ENCODE data around the genes TSHZ3 and SLC7A10.

GRCh38 chr19:31348251-31349092, 764 bp downstream of the TSHZ3 start:
- PRO-cap, 2 experiments, result no peak in any of the 2 experiments

- PRO-cap, 2 experiments, result peak in 2 of 2 experiments; most common plus-strand start chr19:31349736 (in 2); most common minus-strand start chr19:31349422 (in 2)
These were observed at the start of gene TSHZ3 for GRCh38 chr19:31349093-31349921. Gene TSHZ3, minus strand, starts transcription at chr19:31349436.

- PRO-cap, 2 experiments, result no peak in any of the 2 experiments
These were observed 2.6 kb upstream of the TSHZ3 start for GRCh38 chr19:31351573-31352496.

- PRO-cap, 2 experiments, result no peak in any of the 2 experiments
These were observed 29.0 kb upstream of the TSHZ3 start for GRCh38 chr19:31378272-31378687.

- PRO-cap, 2 experiments, result no peak in any of the 2 experiments
These were observed 489.1 kb upstream of the TSHZ3 start for GRCh38 chr19:31838207-31838785.

DNA sequence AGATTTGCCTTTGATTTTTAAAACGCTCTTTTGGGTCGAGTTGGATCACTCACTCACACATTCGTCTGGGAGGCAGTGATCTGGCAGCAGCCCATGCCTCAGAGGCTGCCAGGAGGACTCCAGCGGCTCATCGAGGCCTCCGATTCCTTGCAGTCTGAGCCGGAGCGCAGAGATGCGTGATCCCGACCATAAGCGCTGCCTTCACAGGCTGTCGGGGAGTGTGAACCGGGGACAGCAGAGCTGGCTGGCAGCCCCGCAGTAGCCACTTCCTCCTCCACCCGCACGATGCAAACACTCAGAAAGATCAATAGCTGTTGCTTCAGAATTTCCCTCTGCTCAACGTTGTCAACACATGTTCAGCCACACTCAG, 35.5 kb upstream of the ZNF507 start:
- PRO-cap, 2 experiments, result no peak in any of the 2 experiments

GRCh38 chr19:32403954-32404782, 1.4 kb upstream of the DPY19L3 start:
- PRO-cap, 2 experiments, result no peak in any of the 2 experiments

GRCh38 chr19:32666054-32666432, 8.9 kb downstream of the ANKRD27 start:
- PRO-cap, 2 experiments, result peak in 2 of 2 experiments; most common plus-strand start chr19:32666298 (in 2); most common minus-strand start chr19:32666147 (in 1)

- PRO-cap, 2 experiments, result no peak in any of the 2 experiments
These were observed 12.4 kb downstream of the RHPN2 start for GRCh38 chr19:33052107-33052787.

DNA sequence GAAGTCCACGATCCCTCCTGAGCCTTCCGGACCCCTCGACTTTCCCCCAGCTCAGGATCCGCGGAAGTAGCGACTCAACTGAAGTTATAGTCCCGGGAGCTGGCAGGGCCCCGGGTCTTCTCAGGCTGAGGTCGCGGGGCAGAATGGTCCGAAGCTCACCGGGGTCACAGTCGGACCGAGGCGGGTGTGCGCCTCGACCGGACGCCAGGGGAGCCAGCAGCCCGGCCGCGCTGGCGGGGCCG, 17.7 kb upstream of the LRP3 start:
- PRO-cap, 2 experiments, result no peak in any of the 2 experiments

- PRO-cap, 2 experiments, result no peak in any of the 2 experiments
These were observed at the start of gene SLC7A10 for GRCh38 chr19:33225713-33226077. Gene SLC7A10, minus strand, starts transcription at chr19:33225850.

DNA sequence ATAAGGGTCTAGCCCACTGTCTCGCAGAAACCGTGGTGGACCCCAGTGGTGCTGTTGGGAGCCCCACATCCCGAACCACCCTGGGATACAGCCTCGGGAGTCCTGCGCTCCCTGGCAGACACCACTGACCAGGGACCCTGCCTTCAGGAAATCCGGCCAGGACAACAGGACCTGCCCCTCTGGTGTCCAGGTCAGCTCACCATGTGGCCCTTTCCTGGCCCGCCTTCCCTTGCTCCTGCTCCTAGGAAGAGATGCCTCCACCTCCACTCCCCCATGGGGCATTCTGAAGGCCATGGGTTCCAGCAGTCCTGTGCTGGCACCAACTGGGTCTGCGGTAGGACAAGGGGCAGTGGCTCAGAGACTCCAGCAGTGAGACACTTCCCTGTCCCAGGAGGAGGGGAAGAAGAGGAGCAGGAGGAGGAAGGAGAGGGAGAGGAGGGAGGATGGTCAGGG, 22.5 kb upstream of the SLC7A10 start:
- PRO-cap, 2 experiments, result no peak in any of the 2 experiments

DNA sequence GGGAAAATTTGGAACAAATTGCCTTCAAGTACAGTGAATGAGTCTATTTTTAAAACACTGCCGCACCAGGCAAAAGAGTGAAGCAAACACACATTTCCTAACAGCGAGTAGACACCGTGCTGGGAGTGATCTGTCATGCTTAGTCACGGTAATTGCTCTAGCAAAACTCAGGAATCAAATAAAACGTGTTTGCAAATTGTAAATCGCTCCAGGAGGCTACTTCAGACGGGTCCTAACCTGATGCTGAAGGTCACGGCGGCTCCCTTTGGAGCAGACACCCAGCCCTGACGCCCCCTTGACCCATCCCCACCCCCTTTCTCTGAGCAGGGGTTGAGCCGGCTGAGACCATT, 9.0 kb downstream of the CEBPA start:
- PRO-cap, 2 experiments, result no peak in any of the 2 experiments

- PRO-cap, 2 experiments, result no peak in any of the 2 experiments
These were observed 6.2 kb downstream of the CEBPA start for GRCh38 chr19:33296085-33296579.

DNA sequence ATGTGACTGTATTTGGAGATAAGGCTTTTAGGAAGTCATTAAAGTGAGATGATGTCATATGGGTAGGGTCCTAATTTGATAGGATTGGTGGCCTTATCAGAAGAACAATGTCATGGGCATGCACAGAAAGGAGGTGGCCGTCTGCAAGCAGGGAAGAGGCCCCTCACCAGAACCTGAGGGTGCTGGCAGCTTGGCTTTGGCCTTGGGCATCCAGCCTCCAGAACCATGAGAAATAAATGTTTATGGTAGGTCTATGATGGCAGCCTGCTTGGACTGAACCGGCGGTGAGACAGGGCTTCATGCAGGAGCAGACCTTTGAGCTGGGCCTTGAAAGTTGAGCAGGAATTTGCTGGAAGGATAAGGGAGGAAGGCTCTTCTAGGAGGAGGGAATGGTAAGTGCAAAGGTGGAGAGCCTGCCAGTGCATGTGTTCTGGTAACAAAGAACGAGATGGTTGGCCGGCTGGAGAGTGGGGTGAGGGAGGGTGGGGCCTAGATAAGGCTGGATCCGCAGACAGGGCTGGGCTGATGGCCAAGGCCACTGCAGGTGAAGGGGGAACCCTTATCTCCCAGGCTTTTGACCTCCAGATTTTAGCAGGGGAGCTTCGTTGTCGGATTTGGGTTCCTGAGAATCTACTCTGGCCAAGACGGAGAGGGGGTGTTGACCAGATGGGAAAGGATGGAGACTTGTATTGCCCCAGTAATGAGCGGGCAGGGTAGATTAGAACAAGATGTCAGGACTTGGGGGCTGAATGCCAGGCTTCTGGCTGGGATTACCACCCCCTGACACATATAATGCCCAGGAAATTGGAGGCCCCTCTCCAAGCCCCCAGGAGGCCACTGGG, 2.9 kb upstream of the CEBPA start:
- PRO-cap, 2 experiments, result no peak in any of the 2 experiments

- PRO-cap, 2 experiments, result no peak in any of the 2 experiments
These were observed 16.4 kb downstream of the CEBPG start for GRCh38 chr19:33389804-33390498.

GRCh38 chr19:33502164-33502936, 19.2 kb downstream of the PEPD start:
- PRO-cap, 2 experiments, result no peak in any of the 2 experiments

GRCh38 chr19:33519929-33520616, 1.5 kb downstream of the PEPD start:
- PRO-cap, 2 experiments, result no peak in any of the 2 experiments

DNA sequence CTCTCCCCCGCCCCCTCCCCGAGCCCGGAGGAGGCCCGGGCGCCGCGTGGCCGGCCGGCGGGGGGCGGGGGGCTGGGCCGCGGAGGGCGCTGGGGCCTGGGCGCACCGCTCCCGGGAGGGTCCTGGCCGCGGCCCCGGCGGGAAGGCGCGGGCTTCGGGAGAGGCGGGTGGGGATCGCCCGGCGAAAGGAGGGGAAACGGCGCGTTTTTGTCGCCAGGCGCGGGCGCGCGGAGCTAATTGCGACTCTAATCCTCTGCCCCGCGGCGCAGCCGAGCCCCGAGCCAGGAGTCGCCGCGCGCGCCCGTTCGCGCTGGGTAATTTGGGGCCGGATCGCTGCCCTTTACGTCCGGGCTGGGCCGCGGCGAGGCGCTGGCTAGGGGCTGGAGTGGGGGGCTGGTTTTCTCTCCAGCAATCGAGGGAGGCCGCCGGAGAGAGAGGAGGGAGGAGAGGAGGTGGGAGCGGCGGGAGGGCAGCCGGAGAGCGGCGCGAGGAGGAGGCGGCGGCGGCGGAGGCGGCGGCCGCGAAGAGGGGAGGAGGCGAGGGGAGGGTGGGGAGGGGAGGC, 377 bp upstream of the KCTD15 start:
- PRO-cap, 2 experiments, result peak in 1 of 2 experiments; most common plus-strand start position 236 of the sequence (in 1); most common minus-strand start position 312 of the sequence (in 1)

- PRO-cap, 2 experiments, result peak in 2 of 2 experiments; most common plus-strand start chr19:33798056 (in 2); most common minus-strand start chr19:33797900 (in 1)
These were observed 1.4 kb downstream of the KCTD15 start for GRCh38 chr19:33797813-33798760.